Epidermal melanocyte (primary cell): ENCODE data around the gene BUB3.

DNA sequence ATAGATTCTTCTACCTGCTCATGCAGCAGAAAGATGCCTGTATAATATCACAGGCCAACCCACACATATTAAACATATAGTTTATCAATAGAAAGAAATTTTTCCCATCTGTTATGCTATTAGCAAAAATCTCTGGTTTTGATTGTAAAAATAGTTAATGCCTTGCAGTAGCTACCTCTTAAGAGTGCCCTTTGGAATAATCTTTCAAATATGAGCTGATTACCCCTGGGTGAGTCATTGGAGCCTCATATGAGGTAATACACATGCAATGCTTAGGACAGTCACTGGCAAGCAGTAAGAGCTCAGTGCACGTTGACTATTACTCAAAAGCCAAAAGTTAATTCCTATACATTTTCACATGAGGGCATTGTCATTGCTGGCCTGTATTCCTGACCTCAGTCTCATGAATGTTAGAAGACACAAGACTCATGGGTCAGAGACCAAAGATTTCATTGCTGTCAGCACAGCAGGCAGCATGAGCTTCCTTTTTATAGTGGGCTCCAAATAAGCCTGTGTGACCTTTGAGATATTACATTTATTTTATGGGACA lies 180.0 kb downstream of the FGFR2 start:
- RRBS: no CpG with 5 or more reads among the region's 1 CpG

DNA sequence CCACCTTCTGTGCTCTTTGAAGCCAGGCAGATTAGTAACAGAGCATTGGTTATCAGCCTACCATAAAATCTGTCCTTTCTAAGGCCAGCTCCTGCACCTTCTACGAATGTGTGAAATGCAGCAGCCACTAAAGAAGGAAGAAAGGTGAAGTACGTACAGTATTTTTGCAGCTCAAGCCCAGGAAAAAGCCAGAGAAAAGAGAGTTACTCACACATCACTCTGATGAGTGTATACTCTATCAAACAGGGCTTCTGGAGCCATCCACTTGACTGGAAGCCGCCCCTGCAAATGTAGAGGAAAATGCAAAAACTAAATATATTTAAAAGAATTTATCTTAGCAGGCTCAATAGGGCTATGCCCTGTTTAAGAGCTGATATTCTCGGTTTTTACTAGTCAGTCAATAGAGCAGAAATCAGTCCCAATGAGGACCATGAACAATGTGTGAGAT lies 111.1 kb downstream of the FGFR2 start:
- RRBS: no CpG with 5 or more reads among the region's 4 CpGs

- RRBS: no CpG with 5 or more reads among the region's 12 CpGs
Measured at GRCh38 chr10:121530853-121531720, 67.2 kb downstream of the FGFR2 start.

DNA sequence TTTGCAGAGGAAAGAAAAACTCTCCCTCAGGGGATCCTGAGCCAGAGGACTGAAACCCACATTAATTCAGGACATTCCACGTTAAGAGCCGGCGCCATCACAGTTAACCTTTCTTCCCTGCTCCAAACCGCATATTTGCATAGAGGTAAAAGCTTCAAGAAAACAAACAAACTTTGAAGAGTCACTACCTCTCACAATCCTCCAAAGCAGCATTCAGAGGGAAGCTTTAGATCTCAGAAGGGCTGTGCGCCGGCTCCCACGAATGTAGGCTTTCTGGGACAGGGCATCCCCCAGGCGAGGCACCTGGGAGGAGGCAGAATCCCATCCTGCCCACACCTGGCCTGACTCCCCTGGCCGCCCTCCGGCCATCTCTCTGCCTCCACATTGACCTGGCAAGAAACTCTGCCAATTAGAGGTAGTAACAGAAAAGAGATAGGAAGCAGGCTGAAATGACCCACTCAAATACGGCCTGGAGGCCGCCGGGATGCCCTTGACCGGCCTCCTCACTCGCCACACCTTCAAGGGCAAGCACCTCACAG lies 17.5 kb downstream of the FGFR2 start:
- RRBS: no CpG with 5 or more reads among the region's 15 CpGs

DNA sequence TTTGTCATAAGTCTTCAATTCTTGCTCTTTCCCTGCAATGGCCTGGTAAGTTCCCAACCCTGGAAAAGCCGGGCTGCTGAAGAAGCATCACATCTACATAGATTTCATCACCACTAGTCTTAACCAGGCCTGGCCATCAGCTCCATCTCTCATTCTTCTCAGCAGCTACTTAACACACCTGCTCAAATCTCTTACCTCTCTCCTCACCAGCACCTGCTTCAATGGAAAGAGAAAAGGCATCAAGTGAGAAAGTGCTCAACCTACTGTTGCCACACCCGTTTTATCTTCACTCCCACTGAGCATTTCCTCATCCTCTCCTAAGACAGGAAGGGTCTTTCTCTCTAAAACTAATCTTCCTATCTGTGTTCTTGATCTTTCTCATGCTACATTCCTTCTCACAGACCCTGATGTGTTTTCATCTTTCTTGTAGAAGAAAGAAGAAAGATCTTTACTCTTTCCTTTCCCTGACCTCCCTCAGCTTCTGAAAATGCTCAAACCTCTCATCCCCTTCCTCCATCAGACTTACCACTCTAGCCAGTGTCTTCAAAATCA lies 148.6 kb downstream of the ATE1 start:
- RRBS: no CpG with 5 or more reads among the region's 2 CpGs

DNA sequence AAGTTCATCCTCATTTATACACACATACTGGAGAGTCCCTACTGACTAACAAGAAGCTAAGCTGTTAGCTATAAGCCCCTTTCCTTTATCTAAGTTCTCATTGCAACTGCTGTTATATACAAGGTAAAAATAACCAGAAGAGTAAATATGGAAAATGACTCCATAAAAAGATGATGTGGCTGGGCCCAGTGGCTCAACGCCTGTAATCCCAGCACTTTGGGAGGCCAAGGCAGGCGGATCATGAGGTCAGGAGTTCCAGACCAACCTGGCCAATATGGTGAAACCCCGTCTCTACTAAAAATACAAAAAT lies 10.0 kb downstream of the ATE1 start:
- RRBS: no CpG with 5 or more reads among the region's 3 CpGs

DNA sequence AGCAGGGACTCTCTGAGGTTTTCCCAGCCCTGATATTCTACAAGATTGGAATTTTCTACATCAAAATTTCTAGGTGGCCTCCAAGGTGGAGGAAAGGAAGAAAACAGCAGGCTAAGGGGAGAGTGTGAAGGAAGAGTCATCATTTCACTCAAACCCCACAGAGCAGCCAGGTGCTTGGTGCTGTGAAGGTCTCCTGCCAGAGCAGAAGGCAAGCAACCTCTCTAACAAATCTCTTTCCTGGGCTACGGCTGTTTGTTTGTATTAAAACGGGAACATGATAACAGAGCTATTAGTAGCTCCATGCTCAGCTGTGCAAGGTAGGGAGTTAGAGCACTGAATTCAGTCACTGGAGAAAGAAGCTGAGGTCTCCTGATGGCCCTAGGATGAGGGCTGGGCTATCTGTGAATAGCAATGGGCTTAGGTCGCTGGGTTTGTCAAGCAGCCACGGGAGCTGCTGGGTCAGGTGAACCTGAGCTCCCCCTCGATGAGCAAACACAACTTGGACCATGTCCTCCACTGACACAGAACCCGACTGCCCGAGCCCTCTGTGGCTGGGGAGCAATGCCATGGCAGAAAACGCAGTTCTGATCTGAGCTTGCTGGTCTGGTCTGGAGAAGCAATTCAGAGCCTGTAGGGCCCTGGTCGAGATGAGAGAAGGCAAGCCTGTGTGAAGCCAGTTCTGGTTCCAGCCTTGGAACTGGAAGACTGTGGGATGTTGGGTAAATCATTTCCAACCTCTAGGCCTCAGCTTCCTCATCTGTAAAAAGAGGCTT lies 24.4 kb downstream of the TACC2 start:
- RRBS: no CpG with 5 or more reads among the region's 9 CpGs

- RRBS: no CpG with 5 or more reads among the region's 15 CpGs
Measured at GRCh38 chr10:122083235-122084168, 94.5 kb downstream of the TACC2 start.

DNA sequence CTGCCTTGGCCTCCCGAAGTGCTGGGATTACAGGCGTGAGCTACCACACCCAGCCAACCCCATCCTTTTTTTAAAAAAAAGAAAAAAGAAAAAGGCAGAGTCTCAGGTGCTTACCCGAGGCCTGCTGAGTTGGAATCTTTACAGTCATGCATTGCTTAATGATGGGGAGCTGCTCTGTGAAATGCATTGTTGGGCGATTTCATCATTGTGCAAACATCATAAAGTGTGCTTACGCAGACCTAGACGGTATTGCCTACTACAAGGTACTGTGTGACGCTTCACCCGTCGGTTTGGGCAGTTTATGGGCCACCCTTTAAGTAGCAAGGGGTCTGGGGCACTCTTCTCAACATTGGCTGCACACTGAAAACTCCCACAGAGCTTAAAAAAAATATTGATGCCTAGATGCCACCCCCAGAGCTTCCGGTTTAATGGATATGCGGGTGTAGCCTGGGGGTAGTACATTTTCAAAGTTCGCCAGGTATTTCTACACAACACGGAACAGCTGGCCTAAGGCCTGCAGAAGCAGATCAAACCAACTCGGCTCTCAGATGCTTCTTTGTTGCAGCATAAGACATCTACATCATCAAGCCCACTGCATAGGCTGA lies 113.0 kb downstream of the TACC2 start:
- RRBS: no CpG with 5 or more reads among the region's 14 CpGs

- RRBS: no CpG with 5 or more reads among the region's 7 CpGs
Measured at GRCh38 chr10:122102525-122102983, 113.6 kb downstream of the TACC2 start.

- RRBS: 5% methylated on average over 5 of the region's 46 CpGs
Measured at GRCh38 chr10:122113545-122114115, 124.7 kb downstream of the TACC2 start.

DNA sequence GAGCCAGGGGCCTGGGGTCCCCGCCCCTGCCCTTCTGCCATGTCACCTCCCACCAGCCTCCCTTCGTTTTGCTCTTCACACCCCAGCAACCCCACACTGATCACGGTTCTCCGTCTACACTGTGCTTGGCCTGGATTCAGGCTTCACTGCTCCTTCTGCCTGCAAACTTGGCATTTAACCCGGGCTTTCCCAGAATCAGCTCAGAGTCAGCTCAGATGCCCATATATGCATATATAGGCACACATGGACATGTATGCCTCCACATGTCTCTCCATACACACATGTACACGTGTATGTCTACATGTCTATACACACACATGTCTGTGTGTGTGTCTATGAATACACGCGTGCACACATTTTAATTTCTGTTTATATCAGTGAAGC lies 137.9 kb upstream of the BTBD16 start:
- RRBS: no CpG with 5 or more reads among the region's 8 CpGs

DNA sequence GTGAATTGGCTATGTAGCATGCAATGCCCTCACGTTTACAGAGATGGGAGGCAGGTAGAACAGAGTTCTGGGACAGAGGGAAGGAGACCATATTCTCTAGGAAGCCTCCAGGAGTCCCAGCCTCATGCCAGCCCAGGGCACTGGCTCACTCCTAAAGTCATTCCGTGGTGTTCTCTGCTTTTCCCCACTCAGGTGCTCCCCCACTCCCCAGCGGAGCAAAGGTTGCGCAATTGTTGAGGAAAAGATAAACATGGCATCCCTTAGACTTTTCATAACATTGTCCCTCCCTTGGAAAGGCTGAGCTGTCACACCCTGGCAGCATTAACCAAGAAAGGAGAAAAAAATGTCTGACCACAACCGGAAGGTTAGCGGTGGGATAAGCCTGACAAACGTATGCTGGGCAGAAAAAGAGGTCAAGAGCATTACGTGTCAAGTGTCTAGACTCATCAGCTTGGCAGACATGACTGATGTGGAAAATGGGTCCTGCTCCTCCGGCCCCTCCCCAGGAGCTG lies 29.9 kb downstream of the BTBD16 start:
- RRBS: no CpG with 5 or more reads among the region's 9 CpGs

DNA sequence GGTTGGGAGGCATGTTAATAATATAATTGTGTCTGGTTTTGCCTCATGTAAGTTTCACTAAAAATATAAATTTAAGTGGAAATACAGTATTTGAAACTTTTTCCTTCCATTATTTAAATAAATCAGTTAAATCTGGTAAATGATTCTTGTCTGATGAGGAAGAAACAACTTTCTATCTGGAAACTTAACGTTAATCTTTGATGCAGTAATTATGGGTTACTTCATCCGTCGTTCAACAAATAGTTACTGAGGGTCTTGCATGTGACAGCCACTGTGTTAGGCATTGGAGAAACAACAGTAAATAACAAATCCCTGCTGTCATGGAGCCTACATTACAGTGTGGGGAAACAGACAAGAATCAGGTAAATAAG lies 5.5 kb downstream of the PLEKHA1 start:
- RRBS: no CpG with 5 or more reads among the region's 3 CpGs

DNA sequence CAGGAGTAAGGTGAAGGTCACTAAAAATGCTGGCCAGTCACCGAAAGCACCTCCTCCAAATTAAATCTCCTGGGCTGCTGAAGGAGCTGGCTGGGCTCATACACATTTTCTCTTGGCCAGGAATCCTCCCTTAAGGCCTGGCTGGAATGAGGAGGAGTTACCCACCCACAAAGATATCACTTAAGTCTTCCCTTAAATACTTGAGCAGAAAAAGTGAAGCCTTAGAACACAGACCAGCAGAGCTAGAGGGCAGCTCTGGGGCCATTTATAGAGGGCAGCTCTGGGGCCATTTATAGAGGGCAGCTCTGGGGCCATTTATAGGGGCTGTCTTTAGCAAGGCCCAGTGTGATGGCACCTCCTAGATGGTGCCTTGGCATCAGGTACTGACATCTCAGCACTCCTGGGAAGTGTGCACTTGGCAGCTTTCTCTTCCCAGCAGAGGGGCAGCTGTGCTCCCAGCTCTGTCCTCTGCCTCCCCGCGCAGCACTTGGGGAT lies 46.4 kb downstream of the HTRA1 start:
- RRBS: no CpG with 5 or more reads among the region's 3 CpGs

DNA sequence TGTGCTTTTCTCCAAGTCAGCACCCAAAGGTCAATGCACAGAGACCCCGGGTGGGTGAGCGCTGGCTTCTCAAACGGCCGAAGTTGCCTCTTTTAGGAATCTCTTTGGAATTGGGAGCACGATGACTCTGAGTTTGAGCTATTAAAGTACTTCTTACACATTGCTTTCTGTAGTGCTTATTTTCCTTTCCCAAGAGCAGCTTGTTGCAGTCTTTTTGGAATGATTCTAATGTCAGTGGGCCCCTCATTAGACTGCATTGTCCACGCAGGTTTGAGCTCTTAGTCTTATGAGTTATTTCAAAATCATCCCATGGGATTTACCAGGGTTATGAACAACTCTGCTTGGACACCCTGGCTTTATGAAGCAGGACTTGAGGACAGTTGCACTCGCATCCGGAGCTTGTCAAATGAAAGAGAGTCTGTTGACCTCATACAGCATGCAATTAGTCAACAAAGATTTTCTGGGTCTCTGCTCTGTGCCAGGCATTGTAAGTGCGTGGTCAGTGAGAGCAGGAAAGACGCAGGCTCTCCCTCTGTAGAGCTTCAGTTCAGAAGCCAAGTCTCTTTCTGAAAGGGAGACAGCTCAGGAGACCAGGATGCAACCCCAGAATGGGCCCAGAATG lies 45.7 kb upstream of the DMBT1 start:
- RRBS: no CpG with 5 or more reads among the region's 10 CpGs

GRCh38 chr10:122530089-122530721 lies 30.3 kb upstream of the DMBT1 start:
- RRBS: no CpG with 5 or more reads among the region's 15 CpGs

- RRBS: no CpG with 5 or more reads among the region's 10 CpGs
Measured at GRCh38 chr10:122620863-122621502, 51.7 kb upstream of the SPADH start.

- RRBS: 2% methylated on average over 5 of the region's 45 CpGs
Measured at GRCh38 chr10:123153967-123154610, at the start of gene BUB3. Gene BUB3 (plus strand): TSS chr10:123154402.

DNA sequence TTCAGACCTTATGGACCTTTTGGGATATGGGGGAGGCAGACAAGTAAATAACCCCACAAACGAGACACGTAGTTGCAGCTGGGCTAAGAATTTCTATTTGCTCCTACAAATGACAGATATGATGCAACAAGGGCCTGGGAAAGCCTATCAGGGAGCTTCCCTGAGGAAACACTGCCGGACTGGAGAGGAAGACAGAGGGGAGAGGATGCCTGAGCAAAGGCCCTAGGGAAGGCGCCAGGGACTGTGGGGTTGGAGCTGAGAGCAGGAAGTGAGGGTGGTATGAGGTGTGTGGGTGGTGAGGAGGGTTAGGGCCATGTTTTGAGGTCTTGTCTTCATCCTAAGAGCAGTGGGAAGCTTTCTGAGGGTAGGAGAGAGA lies 44.3 kb downstream of the BUB3 start:
- RRBS: no CpG with 5 or more reads among the region's 4 CpGs